Breast epithelium (tissue), 2 donors: ENCODE measurements around the genes KRTAP6-1, KRTAP7-1 and SOD1.

- PRO-cap = no peak
- RAMPAGE, long total RNA, 2 experiments = no peak in any of the 2 experiments
These were observed 25.0 kb downstream of the MAP3K7CL start for GRCh38 chr21:29155349-29156016.

- PRO-cap = no peak
- RAMPAGE, long total RNA, 2 experiments = no peak in any of the 2 experiments
These were observed 2.3 kb upstream of the BACH1 start for GRCh38 chr21:29296381-29296770.

- PRO-cap = no peak
- RAMPAGE, long total RNA, 2 experiments = no peak in any of the 2 experiments
These were observed 11.9 kb downstream of the BACH1 start for GRCh38 chr21:29310383-29311333.

- PRO-cap = no peak
- RAMPAGE, long total RNA, 2 experiments = no peak in any of the 2 experiments
These were observed 86.1 kb downstream of the BACH1 start for GRCh38 chr21:29384651-29385385.

DNA sequence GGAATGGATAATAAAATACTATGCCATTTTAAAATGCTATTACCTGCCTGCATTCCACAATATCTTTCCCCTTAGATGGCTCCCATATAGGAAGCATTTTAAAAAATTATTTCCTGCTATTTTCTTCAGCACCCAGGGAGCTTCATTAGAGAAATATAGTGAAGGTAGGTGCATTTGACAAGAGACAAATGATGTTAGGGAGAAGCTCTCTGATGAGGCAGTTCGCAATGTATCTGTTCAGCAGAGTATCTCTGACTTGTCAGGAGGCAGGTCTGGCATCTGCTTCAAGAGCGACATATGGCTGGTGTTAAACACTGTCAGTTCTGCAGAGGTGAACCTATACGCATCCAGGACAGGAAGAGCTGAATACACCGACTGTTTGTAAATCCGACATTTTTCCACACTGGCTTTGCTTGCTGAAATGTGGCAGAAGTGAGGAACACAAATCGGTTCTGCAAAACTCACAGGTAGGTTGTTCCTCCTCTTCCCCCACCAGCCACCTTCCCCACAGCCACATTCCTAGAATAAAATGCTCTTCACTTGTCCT is 289.4 kb downstream of the GRIK1 start:
- PRO-cap = no peak
- RAMPAGE, long total RNA, 2 experiments = no peak in any of the 2 experiments

- PRO-cap = no peak
- RAMPAGE, long total RNA, 2 experiments = no peak in any of the 2 experiments
These were observed 17.4 kb upstream of the CLDN8 start for GRCh38 chr21:30233210-30233687.

- PRO-cap = no peak
- RAMPAGE, long total RNA, 2 experiments = no peak in any of the 2 experiments
These were observed at the start of gene KRTAP6-1 for GRCh38 chr21:30613862-30614201. Gene KRTAP6-1 (minus strand): TSS chr21:30613930.

DNA sequence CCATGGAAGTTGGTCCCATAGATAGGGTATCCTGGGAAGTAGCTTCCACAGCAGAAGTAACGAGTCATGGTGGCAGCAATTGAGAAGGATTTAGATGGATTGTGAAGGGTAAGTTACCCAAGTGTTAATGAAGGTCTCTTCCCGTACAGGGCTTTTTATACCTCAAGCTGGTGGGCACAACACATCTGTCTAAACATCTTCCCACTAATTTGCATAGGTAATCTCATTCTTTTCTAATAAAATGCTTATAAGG is at the start of gene KRTAP7-1:
Gene KRTAP7-1, minus strand, starts transcription at position 129 of the 253 bp plus-strand sequence.
- PRO-cap = no peak
- RAMPAGE, long total RNA, 2 experiments = no peak in any of the 2 experiments

DNA sequence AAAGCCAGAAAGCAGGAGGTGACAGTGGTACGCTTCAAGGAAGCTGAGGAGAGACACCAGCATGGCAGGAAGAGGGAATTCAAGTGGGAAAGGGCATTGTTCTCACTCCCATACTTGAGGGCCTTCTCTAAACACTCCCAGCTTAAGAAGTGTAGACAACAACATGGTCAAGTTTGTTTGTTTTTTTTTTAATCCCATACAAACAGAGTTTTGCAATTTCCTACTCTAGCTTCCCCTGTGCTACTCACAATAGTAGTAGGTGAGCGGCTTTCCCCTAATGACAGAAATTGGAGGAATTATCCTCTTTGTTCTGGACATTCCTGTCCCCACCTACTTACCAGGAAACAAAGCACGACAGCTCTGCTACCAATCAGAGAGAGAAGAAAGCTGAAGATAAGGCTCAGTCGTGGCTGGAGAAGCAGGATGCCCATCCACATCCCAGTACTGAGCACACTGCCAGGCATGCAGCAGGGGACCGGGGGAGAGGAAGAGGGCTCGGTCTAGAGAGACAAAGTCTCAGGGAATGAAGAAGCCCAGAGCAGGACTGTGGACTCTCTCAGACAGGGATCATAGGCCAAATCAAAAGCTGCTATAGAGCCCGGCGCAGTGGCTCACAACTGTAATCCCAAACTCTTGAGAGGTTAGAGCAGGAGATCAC is 134.0 kb upstream of the KRTAP19-8 start:
- PRO-cap = no peak
- RAMPAGE, long total RNA, 2 experiments = no peak in any of the 2 experiments

DNA sequence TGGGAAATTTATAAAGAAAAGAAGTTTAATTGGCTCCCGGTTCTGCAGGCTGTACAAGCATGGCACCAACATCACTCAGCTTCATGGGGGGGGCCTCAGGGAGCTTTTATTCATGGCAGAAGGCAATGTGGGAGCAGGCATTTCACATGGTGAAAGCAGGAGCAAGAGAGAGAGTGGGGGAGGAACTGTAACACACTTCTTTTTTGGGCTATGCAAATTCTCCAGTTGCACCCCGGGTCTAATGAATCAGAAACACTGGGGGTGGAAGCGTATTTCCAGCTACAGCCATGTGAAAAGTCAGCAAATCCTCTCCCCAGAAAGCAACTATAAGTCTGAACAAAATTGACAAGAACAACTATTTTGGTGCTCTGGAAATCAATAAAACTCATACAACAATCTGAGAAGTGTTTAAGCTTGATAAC is 11.8 kb upstream of the SOD1 start:
- PRO-cap = no peak
- RAMPAGE, long total RNA, 2 experiments = no peak in any of the 2 experiments

- PRO-cap = no peak
- RAMPAGE, long total RNA, 2 experiments = no peak in any of the 2 experiments
These were observed 2.4 kb upstream of the SOD1 start for GRCh38 chr21:31657109-31657385.

- PRO-cap = no peak
- RAMPAGE, long total RNA, 2 experiments = no peak in any of the 2 experiments
These were observed 1.6 kb upstream of the SOD1 start for GRCh38 chr21:31657850-31658421.

DNA sequence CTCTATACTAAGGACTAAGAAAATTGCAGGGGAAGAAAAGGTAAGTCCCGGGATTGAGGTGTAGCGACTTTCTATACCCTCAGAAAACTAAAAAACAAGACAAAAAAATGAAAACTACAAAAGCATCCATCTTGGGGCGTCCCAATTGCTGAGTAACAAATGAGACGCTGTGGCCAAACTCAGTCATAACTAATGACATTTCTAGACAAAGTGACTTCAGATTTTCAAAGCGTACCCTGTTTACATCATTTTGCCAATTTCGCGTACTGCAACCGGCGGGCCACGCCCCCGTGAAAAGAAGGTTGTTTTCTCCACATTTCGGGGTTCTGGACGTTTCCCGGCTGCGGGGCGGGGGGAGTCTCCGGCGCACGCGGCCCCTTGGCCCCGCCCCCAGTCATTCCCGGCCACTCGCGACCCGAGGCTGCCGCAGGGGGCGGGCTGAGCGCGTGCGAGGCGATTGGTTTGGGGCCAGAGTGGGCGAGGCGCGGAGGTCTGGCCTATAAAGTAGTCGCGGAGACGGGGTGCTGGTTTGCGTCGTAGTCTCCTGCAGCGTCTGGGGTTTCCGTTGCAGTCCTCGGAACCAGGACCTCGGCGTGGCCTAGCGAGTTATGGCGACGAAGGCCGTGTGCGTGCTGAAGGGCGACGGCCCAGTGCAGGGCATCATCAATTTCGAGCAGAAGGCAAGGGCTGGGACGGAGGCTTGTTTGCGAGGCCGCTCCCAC is at the start of gene SOD1:
Gene SOD1, plus strand, starts transcription at position 532 of the 722 bp plus-strand sequence.
- PRO-cap = bidirectional peak, plus-strand start at position 529 of the sequence, minus-strand start at position 328 of the sequence
- RAMPAGE, long total RNA, 2 experiments = start-site peak on the plus strand in 2 of 2 experiments, centred at positions 535 to 539 of the sequence, 2,159 to 5,963 reads per replicate

- PRO-cap = no peak
- RAMPAGE, long total RNA, 2 experiments = no peak in any of the 2 experiments
These were observed 587 bp downstream of the SOD1 start for GRCh38 chr21:31659884-31660675.

GRCh38 chr21:31668940-31669986 is 9.8 kb downstream of the SOD1 start:
- PRO-cap = no peak
- RAMPAGE, long total RNA, 2 experiments = no peak in any of the 2 experiments

DNA sequence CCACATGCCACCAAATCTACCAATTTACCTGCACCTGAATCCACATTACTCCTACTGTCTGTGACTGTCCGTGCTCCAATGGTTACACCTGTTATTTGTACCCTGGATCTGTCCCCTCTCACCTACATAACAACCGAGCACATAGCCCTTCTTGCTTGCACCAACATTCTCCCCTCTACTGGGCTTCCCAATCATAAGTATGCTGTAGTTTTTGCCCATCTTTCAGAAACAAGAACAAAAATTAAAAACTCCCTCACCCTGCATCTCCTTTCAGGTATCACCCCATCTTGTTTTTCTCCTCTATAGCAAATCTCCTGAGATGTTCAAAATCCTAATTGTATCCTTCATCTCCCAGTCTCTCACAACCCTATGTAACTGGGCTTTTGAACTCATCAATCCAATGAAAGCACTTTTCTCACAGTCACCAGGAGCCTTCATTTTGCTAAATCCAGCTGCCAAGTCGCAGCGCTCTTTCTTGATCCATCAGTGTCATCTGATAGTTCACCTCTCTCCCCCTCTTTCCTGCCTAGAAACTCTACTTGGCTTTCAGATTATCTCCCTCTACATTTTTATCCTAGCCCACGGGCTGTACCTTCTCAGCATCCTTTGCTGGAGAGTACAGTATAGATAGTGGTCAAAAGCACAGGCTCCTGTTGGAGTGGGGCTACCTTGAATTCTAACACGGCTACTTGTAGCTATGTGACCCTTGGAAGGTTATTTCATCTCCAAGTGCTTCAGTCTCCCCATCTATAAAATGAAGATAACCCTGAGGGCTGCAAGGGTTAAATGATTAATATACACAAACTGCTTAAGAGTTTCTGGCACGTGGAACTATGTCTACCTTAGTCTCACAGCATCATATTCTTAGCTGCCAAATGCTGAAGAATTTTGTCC is 17.9 kb downstream of the SOD1 start:
- PRO-cap = no peak
- RAMPAGE, long total RNA, 2 experiments = no peak in any of the 2 experiments

DNA sequence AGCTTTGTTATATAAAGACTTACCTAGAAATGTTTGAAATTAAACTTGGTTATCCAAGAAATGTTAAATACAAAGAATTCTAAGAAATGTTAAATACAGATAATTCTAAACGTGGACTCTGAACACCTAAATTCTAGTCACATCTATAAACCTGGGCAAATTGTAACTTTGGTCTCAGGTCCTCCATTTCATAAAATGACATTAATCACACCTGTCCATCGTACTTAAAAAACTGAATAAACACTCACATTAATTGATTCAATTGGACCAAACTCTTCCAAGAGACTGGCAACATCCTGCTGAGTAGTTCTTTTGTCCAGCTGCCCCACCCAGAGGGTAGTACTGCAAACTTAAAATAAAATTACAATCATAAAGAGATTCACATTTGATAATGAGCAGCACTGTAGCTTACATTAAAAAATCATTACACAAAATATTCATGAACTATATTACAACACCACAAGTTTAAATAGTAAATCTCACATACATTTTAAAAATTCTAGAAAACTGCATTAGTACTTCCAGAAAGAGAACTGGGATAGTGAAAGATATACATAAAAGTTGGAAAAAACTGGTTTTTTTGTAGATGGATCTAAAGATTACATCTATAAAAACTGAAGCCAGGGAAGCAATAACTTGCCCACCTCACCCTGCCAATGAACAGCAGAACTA is 32.7 kb downstream of the SOD1 start:
- PRO-cap = no peak
- RAMPAGE, long total RNA, 2 experiments = no peak in any of the 2 experiments

DNA sequence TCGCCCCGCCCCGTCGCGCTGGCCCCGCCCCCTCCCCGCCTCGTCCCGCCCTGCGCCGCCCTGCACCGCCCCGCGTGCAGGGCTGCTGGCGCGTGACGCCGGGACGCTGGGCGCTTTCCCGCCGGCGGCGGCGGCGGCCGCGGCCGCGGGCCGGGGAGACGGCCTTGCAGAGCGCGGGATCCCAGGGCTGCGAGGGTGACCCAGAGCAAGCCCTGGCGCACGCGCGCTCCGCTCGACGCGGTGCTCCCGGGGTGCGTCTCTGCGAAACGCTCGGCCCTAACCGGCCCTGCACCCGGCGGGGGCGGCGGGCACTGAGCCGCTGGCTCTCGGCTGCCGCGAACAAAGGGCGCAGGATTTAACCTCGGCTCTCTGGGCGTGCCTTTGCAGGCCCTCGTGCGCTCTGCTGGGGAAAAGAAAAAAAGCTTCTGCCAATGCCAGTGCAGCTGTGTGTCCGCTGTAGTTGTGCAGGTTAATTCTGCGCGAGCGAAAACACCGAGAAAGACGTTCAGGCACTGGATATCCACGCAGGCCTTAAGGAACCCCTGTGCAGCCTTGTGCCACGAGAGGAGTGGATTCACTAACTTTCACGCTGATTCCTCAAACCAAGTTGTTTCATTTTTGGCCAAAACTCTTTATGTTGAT is 362 bp upstream of the SCAF4 start:
- PRO-cap = bidirectional peak, plus-strand start at position 113 of the sequence, minus-strand start outside the sequence; unidirectional peak, minus-strand start at position 338 of the sequence
- RAMPAGE, long total RNA, 2 experiments = no peak in any of the 2 experiments

GRCh38 chr21:31874723-31875660 is 2.2 kb downstream of the HUNK start:
- PRO-cap = no peak
- RAMPAGE, long total RNA, 2 experiments = no peak in any of the 2 experiments

DNA sequence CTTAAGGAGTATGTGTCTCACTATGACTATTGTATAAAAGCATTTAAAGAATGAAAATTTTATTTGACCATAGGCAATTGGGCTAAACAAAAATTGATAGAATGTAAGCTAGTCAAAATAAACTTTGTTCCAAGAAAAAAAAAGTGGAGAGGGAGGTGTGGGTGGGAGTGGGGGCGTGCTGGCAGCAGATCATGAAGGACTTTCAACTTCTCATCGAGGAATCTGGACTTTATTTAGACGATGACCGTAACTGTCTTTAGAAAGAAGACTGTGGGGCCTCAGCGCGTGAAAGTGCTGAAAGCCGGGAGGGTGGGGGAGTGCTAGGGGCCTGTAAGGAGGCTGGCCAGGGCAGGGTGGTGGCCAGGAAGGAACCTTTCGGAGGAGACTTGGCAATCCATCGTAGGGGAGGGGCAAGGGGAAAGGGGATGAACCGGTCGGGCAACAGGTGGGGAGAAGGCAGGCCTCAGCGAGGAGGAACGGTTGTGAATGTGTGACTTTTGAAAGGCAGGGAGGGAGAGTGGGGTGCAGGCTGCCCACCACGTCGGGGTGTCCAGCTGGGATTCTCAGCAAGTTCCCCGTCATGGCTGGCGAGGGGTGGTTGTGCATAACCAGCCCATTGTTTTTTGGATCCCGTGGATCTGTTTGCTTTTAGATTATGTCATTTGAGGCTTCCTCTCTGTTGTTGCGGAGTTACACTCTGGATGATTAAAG is 35.4 kb downstream of the HUNK start:
- PRO-cap = no peak
- RAMPAGE, long total RNA, 2 experiments = no peak in any of the 2 experiments